Testis (tissue), 5 donors: ENCODE measurements around a stretch of chr4.

DNA sequence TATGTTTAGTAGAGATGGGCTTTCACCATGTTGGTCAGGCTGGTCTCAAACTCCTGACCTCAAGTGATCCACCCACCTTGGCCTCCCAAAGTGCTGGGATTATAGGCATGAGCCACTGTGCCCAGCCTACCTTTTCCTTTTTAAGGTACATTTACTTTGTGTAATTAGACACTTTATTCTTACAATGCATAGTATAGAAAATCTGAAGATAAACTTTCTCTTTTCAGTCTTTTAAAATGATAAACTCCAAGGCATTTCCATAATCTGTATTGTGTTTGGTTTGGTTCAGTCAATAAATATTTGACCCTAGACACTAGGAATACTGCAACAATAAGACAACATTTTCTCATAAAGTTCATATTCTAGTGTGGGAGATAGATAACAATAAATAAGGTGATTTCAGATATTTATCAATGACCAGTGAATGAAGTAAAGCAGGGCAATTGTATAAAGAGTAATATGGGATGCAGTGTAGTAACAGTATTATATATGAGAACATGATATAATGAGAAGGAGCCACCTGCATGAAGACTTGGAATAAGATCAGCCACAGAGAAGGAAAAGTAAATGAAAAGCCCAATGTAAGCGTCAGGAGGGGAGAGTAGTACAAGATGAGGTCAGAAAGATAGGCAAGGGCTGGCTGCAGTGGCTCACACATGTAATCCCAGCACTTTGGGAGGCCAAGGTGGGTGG, 47.1 kb downstream of the ABHD18 start:
- PRO-cap, 3 experiments: no peak in any of the 3 experiments
- RAMPAGE, long total RNA, 2 experiments: no peak in any of the 2 experiments
- RRBS: no CpG with 5 or more reads among the region's 1 CpG

DNA sequence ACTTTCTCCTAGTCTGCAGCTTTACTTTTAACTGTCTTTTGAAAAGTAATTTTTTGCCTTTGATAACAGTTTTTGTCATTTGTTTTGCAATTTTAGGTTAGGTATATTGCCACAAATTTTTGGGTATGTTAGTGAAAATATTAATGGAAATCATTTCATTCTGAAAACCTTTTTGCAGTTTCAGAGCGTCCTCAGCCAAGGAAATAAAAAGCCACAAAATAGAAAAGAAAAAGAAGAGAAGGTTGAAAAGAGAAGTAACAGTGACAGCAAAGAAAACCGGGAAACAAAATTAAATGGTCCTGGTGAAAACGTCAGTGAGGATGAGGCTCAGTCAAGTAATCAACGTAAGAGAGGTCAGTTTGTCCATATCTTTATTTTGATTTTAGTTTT, 16.5 kb downstream of the LARP1B start:
- PRO-cap, 3 experiments: no peak in any of the 3 experiments
- RAMPAGE, long total RNA, 2 experiments: start-site peak on the plus strand in 1 of 2 experiments, centred at position 200 of the sequence, 31 reads per replicate
- RRBS: no CpG with 5 or more reads among the region's 4 CpGs

DNA sequence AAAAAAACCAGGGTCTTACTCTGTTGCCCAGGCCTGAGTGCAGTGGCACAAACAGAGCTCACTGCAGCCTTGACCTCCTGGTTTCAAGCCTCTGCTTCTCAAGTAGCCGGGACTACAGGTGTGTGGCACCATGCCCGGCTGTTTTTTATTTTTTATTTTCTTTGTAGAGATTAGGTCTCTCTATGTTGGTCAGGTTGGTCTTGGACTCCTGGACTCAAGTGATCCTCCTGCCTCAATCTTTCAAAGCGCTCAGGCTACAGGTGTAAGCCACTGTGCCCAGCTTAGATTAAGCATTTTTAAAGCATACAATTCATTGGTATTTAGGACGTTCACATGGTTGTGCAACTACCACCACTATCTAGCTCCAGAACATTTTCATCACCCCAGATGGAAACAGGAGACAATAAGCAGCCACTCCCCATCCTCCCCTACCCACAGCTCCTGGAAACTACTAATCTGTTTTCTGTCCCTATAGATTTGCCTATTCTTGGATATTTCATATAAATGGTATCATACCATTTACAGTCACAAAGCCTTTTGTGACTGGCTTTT, 59.8 kb upstream of the PGRMC2 start:
- PRO-cap, 3 experiments: no peak in any of the 3 experiments
- RAMPAGE, long total RNA, 2 experiments: no peak in any of the 2 experiments
- RRBS: no CpG with 5 or more reads among the region's 4 CpGs

DNA sequence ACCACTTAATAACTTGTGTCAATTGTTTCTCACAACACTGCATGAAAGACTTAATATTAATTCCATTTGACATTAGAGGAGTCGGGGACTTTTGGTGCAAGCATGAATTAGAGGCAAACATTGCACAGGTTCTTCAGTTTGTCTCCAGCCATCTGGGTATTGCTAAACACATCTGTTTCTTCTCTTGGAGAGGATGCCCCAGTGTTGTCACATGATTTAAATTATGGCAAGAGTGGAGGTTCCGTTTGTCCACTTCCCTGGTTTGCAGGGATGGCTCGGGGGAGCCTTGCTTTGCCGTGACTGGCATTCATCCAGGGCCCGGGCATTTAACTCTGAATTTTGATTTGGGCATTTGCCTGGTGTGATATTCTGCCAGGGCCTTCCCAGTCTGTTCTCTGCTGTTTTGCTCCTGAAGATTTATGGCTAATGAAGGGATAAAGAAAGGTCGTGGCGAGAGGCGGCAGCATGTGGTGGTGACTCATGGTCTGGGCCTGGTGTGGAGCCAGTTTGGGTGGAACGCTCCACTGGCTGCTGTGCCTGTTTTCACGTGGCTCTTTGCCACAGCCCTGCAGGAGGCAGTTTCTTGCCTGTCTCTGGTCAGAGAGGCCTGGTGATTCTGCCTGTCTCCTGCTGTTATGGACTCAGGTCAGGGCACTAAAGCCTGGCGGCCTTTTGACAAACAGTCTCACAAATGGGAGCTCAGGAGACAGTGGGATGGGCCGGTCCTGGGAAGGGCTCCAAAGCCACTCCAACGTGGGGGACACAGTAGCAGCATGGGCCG, 99.3 kb upstream of the PGRMC2 start:
- PRO-cap, 3 experiments: peak in 1 of 3 experiments; most common minus-strand start position 154 of the sequence (in 1)
- RAMPAGE, long total RNA, 2 experiments: no peak in any of the 2 experiments
- RRBS: no CpG with 5 or more reads among the region's 14 CpGs

DNA sequence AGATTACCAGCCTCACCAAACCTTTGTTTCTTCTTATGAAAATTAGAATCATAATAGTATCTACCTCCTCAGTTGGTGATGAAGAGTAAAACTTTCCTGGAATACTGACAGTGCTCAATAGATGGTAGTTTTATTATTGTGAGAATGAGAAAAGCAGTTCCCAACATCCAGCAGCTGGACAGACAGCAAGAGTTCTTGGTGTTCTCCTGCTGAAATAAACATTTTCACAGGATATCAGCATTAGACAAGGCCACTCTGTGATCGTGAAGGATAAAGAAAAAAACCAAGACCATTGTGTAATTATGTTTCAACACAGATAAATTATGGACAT, 136.7 kb upstream of the PGRMC2 start:
- PRO-cap, 3 experiments: peak in 3 of 3 experiments; most common minus-strand start position 215 of the sequence (in 2)
- RAMPAGE, long total RNA, 2 experiments: no peak in any of the 2 experiments
- RRBS: no CpG with 5 or more reads among the region's 1 CpG

DNA sequence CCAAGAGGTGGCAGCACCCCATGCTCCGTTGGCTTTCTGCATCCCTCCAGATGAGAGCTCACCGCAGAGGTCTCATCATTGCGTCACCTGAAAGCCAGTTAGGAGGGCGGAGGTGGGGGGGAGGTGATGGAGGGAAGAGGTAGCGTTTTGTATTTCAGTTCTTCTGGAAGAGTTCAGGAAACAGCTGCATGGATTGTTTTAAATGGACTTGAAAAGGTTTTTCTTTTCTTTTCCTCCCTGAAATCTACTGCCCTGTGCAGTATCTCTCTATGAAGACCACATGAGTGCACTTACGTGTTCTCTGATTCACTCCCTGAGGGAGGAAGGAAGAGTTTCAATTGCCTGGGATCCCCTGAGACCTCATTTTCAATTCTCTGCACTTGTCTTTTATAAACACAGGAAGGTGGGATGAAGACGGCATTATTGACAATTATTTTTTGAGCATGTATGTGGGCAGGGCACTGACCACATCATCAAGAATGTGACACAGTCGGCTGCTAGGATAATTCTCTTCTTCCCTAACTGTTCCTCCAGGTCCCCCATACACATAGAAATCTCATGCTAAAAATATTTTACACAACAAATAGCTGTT, 166.9 kb upstream of the PGRMC2 start:
- PRO-cap, 3 experiments: no peak in any of the 3 experiments
- RAMPAGE, long total RNA, 2 experiments: no peak in any of the 2 experiments
- RRBS: no CpG with 5 or more reads among the region's 8 CpGs

GRCh38 chr4:128524308-128524685, 236.7 kb upstream of the PGRMC2 start:
- PRO-cap, 3 experiments: no peak in any of the 3 experiments
- RAMPAGE, long total RNA, 2 experiments: no peak in any of the 2 experiments
- RRBS: no CpG with 5 or more reads among the region's 5 CpGs

DNA sequence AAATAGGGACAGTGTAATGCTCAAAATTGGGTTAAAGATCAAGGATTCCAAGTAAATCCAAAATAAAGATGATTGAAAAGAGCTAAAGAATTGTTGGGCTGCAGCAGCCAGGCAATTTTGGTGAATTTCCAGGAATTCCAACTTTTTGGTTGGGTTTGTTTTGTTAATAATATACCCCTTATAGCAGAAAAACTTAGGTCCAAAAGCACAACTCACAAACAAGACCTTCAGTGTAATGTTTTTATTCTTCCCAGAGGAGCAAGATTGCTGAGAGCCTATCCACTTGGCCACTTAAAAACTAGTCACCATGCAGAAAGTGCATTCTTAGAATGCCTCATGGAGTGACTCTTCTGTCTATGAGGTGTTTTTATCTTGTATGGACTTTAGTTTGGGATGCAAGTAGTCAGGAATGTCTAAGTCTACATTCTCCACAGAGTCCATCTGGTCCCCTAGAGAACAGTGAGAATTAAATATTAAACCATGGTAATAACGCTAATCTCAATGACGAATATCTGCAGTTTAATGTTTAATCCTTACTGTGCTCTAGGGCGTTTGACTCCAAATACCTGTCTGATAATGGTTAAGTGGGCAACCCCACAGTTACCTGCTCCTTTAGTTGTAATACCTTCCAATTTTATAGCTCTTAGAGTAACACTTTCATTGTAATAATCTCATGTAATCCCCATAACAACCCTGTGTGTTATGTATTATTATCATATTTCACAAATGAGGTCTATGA, 235.7 kb upstream of the JADE1 start:
- PRO-cap, 3 experiments: no peak in any of the 3 experiments
- RAMPAGE, long total RNA, 2 experiments: no peak in any of the 2 experiments
- RRBS: no CpG with 5 or more reads among the region's 3 CpGs

DNA sequence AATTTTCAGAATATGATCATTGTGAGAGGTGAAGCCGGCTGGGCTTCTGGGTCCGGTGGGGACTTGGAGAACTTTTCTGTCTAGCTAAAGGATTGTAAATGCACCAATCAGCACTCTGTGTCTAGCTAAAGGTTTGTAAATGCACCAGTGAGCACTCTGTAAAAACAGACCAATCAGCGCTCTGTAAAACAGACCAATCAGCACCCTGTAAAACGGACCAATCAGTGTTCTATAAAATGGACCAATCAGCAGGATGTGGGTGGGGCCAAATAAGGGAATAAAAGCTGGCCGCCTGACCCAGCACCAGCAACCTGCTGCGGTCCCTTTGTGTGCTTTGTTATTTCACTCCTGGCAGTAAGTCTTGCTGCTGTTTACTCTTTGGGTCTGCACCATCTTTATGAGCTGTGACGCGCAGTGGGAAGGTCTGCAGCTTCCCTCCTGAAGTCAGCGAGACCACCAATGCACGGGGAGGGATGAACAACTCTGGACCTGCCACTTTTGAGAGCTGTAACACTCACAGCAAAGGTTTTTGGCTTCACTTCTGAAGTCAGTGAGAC, 67.7 kb upstream of the JADE1 start:
- PRO-cap, 3 experiments: peak in 3 of 3 experiments; most common plus-strand start position 306 of the sequence (in 2)
- RAMPAGE, long total RNA, 2 experiments: start-site peak on the plus strand in 1 of 2 experiments, centred at position 308 of the sequence, 137 reads per replicate
- RRBS: no CpG with 5 or more reads among the region's 10 CpGs

DNA sequence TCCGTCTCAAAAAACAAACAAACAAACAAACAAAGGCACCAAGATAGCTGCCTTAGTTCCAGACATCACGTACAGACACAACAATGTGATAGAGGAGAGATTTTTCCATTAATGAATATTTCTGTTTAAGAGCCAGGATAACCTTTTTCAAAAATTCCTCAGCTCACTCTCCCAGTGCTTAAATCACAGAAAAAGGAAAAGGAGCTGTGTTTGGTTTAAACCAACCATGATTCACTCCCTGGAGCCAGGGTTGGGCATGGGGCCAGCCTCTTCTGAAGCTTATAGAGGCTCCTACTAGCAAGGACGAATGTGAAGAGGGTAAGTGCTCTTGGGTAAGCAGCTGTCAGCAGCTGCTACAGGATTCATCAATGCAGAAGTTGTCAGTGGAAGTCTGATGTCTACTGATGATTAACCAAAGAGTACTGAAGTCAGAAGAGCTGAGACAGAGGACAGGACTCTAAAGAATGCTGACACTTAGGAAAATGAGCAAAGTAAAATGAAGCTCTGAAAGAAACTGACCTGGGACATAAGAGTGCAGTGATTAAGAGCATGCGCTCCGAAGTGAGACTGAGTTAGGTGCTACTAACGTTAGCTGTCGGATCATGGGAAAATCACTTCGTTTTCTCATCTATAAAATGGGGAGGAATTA, 32.7 kb upstream of the JADE1 start:
- PRO-cap, 3 experiments: no peak in any of the 3 experiments
- RAMPAGE, long total RNA, 2 experiments: no peak in any of the 2 experiments
- RRBS: no CpG with 5 or more reads among the region's 8 CpGs

DNA sequence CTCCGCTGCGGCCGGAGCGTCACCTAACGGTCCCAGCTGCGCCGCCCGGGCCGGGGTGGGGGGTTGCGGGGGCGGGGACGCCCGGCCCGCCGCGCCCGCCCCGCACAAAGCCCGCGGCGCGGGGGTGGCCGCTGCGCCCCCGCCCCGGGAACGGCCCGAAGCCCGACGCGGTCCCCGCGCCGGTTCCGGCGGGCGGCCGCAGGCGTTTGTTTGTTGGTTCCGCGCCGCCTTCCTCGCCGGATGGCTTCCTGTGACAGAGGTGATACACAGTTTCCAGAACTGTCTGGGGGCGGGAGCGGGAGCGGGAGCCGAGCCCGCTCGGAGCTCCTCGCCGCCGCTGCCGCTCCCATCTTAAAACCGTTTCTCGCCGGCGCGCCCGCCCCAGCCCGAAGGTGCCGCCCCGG, 2.1 kb downstream of the JADE1 start:
- PRO-cap, 3 experiments: peak in 3 of 3 experiments; most common plus-strand start position 354 of the sequence (in 3); most common minus-strand start position 353 of the sequence (in 3)
- RAMPAGE, long total RNA, 2 experiments: no peak in any of the 2 experiments
- RRBS: 1% methylated on average over 35 of the region's 63 CpGs

DNA sequence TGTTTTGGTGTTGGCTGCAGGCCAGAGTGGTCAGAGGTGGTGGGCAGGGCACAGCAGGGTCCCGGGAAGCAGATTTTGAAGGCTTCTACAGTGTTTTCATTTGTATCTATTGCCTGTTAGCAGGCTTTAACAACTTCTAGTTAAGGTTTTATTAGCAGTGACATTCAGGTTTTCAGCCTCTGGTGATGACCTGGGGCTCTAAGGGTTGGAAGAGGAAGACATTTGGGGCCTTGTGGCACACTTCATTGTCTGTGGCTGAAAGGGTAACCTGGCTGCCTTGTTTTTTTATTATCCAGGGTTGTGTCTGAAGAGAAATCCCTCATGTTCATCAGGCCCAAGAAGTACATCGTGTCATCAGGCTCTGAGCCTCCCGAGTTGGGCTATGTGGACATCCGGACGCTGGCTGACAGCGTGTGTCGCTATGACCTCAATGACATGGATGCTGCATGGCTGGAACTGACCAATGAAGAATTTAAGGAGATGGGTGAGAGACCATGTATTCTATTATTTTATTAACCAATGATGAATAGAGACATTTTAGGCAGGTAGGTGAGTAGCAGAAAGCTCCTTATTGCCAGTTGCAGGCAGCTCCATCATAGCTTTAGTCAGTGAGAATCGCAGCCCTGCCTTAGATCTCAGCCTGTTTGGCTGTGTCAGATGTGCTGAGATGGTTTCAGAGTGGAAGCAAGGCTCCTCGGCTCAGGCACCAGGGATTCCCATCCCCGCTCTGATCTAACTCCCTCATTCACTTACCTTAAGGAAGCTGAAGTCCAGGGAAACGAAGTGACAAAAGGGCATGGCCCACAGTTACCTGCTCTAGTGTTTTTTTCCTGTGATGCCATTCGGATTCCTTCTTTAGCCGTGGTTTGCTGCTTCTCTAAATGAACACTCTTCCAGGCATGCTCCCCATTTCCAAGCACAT, 39.4 kb downstream of the JADE1 start:
- PRO-cap, 3 experiments: no peak in any of the 3 experiments
- RAMPAGE, long total RNA, 2 experiments: no peak in any of the 2 experiments
- RRBS: no CpG with 5 or more reads among the region's 13 CpGs

- PRO-cap, 3 experiments: peak in 3 of 3 experiments; most common plus-strand start chr4:131727568 (in 3); most common minus-strand start chr4:131727442 (in 1)
- RAMPAGE, long total RNA, 2 experiments: no peak in any of the 2 experiments
- RRBS: no CpG with 5 or more reads among the region's 37 CpGs
These were observed 1421.8 kb upstream of the PCDH10 start for GRCh38 chr4:131727307-131727660.

DNA sequence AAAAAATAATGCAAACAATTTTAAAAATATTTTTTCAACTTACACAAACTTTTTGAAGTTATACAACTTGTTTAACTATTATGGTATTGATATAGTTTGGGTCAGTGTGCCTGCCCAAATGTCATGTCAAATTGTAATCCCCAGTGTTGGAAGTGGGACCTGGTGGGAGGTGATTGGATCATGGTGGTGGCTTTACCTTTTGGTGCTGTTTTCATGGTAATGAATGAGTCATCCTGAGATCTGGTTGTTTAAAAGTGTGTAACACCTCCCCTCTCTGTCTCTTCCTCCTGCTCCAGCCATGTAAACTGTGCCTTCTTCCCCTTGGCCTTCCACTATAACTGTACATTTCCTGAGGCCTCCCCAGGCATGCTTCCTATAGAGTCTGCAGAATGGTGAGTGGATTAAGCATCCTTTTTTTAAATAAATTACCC, 886.5 kb upstream of the PCDH10 start:
- PRO-cap, 3 experiments: no peak in any of the 3 experiments
- RAMPAGE, long total RNA, 2 experiments: no peak in any of the 2 experiments

DNA sequence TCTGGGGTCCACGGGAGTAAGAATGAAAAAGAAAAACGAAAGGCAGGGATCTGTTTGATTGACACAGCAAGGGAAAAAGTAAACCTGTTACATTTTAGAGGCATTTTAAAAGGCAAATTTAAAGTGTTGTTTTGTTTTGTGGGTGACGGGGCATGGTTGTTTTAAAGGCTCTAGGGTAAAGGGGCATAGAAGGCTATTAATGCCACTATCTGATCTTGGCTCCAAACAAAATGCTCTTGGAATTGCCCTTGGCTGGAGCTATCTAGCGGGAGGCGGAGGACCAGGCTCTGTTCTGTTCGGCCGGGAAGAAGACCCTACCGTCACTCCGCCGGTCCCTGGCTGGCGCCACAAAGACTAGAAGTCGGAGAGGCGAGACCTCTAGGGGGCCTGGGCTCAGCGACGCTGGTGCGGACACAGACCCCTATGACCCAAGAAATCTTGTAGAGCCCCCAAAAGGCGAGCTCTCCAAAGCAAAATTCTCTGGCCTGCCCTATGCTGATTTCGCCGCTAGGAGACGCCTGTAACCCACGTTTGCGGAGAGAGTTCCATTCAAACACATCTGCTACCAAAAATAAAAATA, 2.7 kb upstream of the PCDH10 start:
- PRO-cap, 3 experiments: no peak in any of the 3 experiments
- RAMPAGE, long total RNA, 2 experiments: start-site peak on the minus strand in 1 of 2 experiments, centred at position 468 of the sequence, 10 reads per replicate
- RRBS: no CpG with 5 or more reads among the region's 22 CpGs

DNA sequence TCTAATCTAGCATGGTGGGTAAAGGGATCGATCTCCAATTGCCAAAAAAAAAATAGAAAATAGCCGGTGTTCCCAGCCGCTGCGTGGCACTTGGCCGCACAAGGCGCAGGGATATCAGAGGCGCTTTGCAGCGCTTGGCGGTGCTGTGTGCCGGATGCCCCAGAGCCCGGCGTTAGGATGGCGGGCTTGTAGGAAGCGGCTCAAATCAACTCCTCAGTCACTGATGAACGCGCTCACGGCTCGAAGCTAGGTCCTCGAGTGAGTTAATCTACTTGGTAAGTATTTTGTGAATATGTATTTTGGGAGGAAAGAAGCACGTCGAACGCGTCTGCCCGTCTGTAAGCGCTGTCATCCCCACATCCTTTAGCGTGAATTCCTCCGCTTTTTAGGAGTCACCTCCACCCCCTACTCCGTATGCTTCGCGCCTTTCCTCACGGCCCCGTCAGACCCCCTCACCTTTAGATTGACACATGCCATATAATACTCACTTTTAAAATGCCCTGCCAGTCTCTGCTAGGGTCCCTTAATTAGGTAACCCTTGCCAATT, 734 bp upstream of the PCDH10 start:
- PRO-cap, 3 experiments: no peak in any of the 3 experiments
- RAMPAGE, long total RNA, 2 experiments: start-site peak on the plus strand in 1 of 2 experiments, centred at position 145 of the sequence, 8 reads per replicate
- RRBS: 2% methylated on average over 8 of the region's 32 CpGs

- PRO-cap, 3 experiments: no peak in any of the 3 experiments
- RAMPAGE, long total RNA, 2 experiments: no peak in any of the 2 experiments
- RRBS: no CpG with 5 or more reads among the region's 5 CpGs
These were observed 1536.4 kb downstream of the PCDH18 start for GRCh38 chr4:135995908-135996220.

- PRO-cap, 3 experiments: no peak in any of the 3 experiments
- RAMPAGE, long total RNA, 2 experiments: no peak in any of the 2 experiments
- RRBS: no CpG with 5 or more reads among the region's 2 CpGs
These were observed 13.7 kb upstream of the SLC7A11 start for GRCh38 chr4:138255892-138256272.

DNA sequence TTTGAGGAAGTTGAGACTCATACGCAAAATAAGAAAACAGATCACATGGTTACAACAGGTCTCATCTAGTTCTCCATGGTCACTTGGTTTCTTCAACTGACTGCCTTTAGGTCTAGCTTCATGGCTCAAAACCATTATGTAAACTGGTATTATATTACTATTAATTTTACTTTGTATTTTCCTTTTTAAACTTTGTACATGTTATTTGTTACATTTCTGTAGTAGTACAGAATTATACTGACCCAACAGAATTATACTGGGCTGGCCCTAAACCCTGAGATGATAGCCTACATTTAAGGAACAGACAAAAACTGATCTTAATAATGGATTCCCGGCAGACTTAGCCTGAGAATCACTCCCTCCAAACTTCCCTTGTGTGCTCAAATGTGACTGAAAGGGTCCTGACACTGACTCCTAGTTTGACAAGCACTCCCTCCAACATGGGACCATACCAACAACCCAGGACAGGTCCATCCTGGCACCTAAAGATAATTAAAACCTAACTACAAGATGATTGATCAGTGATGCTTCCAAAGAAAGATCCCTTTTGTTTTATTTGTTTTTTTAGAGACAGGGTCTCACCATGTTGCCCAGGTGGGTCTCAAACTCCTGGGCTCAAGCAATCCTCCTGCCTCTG, 8.7 kb downstream of the ELF2 start:
- PRO-cap, 3 experiments: no peak in any of the 3 experiments
- RAMPAGE, long total RNA, 2 experiments: no peak in any of the 2 experiments
- RRBS: no CpG with 5 or more reads among the region's 2 CpGs

DNA sequence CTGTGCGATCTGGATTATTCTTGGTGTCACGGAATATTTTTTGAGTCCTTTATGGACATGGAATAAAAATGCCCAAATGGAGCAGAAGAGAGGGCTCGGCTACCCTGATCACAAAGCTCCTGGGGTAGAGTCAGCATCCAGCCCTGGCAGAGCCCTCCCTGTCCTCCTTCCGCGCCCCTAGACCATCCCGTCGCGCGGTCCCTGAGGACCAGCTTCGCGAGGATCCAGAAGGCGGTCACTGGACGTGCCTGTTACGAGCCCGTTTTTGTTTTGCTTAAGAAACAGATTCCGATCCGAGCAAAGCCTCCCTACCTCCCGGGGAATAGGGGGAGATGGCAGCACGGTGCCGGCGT, 1.1 kb downstream of the ELF2 start:
- PRO-cap, 3 experiments: peak in 2 of 3 experiments; most common plus-strand start position 211 of the sequence (in 2); most common minus-strand start position 172 of the sequence (in 1)
- RAMPAGE, long total RNA, 2 experiments: no peak in any of the 2 experiments
- RRBS: 6% methylated on average over 2 of the region's 21 CpGs